SJCRH30 (cell line): ENCODE measurements around a stretch of chr11.

DNA sequence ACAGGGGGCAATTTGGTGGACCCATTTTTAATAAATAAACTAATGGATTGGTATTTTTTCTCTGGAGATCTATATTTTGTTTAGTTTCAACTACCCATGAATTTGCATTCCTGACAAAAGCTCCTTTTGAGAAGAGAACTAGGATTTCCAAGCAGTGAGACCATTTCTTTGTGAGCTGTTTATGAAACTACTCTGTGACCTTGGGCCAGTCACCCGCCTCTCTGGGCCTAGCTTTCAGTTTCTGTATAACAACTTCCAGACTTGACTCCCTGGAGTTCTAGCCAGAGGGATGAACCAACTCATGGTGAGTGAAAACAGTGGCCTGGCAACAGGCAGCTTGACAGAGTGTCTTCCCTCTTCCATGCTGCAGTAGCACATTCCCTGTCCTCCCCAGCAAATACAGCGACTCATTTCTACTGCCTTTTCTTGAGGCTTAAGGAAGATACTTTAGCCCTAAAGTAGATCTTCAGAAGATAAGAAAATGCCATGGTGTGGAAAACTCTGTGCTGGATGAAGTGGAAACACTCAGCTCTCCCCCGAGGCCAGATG lies 24.4 kb downstream of the IRAG1 start:
- RAMPAGE, long total RNA, result no peak

GRCh38 chr11:10682296-10682654 lies 11.3 kb downstream of the IRAG1 start:
- RAMPAGE, long total RNA, result no peak

GRCh38 chr11:10801262-10802635 lies 7.0 kb downstream of the EIF4G2 start:
- RAMPAGE, long total RNA, result no peak

- RAMPAGE, long total RNA, result no peak
These were observed 196.6 kb downstream of the CSNK2A3 start for GRCh38 chr11:11156432-11156830.

DNA sequence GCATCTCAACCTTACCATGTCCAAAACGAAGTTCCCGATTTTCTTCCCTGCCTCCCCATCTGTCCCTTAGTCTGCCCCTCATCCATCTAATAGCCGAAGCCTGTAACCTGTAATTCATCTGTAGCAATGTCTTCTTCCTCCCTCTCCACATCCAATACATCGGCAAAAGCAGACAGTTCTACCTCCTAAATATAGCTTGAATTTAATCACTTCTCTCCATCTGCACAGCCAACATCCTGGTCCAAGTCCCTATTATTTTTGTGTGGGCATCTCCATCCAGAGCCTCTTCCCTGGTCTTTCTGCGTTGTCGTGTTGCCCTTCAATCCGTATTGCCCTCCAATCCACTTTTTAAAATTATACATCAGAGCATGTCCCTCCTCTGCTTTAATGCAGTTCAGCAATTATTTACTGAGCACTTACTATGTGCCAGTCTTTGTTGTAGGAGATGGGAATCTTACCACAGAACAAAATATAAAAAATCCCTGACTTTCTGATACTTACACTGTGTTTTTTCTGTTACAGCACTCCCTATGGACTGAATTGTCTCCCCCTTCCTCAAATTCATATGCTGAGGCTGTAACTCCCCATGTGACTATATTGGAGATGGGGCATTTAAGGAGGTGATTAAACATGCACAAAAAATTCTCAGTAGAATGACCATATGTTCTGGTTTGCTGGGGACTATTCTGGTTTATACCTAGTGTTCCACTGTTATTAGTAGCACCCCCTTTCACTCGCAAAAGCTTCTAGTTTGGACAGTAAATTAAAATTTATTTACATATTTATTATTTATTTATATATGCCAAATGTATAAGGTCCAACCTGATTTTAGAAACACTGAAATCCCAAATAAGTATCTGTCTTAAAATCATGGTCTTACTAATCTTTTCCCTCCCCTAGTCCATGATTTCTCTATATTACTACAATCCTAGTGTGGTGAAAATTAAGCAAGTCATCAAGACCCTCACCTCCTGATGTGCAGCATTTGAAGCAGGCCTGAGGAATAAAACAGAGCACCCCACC lies 2.0 kb upstream of the CSNK2A3 start:
- RAMPAGE, long total RNA, result no peak

DNA sequence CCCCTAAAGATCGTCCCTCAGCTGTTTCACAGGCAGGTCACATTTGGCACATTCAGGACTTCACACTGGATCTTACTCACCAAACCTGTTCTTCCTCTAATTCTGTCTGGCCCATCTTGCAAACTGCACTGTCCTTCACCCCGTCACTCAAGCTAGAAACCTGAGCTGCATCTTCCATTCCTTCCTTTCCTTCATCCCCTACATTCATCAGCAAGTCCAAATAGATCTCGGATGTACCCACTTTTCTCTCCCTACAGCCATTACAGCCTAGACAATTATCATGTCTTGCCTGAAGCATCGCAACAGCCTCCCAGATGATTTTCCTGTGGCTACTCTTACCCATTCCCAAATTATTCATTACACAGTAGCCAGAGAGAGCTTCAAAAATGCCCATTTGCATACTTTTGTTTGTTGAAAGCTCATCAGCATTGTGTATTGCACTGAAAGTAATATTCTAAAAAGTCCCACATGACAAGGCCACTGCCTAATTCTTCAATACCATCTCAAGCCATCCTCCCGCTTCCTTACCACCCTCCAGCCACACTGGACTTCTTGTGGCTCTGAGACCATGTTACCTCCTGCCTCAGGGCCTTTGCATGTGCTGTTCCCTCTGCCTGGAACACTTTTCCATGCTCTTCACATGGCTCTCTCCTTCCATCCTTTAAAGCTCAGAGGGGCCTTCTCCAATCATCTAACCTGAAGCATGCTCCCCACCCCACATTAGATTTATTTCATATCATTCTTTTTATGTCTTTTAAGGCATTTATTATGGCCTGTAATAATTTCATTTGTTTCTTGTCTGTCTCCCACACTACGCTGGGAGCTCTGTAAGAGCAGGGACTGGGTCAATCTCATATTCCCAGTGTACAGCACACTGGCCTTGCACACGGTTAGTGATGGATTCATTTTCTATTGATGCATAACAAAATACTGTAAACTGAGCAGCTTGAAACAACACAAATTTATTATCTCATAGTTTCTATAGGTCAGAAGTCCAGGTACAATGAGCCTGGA lies 61.1 kb upstream of the CSNK2A3 start:
- RAMPAGE, long total RNA, result no peak

DNA sequence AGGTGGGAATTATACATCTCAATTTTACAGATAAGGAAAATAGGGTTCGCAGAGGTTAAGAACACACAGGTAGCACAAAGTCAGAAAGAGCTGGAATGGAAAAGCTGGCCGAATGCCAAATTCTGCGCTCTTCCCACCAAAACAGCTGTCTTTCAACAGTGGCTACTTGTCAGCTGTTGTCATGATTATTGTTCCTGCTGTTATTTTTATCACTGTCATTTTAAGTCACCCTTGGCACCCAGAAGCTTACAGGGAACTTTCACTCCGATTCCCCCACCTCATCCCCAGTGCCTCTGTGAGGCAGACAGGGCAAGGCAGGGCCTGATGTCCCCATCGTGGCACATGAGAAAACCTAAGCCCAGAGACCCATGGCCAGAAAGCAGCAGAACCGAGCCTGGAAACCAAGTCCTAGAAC lies 74.5 kb upstream of the CSNK2A3 start:
- RAMPAGE, long total RNA, result no peak

DNA sequence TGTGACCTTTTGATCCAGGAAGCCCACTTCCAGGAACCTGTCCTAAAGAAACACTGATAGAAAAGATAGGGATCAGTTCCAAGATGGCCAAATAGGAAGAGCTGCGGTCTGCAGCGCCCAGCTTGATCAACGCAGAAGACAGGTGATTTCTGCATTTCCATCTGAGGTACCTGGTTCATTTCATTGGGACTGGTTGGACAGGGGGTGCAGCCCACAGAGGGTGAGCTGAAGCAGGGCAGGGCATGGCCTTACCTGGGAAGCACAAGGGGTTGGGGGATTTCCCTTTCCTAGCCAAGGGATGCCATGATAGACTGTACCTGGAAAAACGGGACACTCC lies 69.6 kb upstream of the GALNT18 start:
- RAMPAGE, long total RNA, result no peak

DNA sequence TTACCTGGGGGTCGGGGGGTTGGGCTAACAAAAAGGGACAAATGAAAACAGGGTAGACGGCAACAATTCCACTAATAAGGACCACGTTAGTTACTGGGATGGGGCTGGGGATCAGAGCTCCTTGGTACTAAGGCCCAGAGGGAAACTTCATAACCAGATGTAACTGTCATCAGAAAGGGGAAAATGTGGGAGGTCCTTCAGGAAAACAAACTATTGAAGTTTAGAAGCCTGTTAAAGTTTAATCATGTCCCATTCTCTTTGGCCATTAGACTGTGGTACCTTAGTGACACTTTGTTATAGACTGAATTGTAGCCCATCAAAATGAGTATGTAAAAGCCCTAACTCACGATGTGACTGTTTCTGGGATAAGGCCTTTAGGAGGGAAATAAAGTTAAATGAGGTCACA lies 27.2 kb upstream of the USP47 start:
- RAMPAGE, long total RNA, result no peak

- RAMPAGE, long total RNA, result no peak
These were observed 64.0 kb downstream of the DKK3 start for GRCh38 chr11:11944376-11944850.

GRCh38 chr11:11965296-11965660 lies 43.1 kb downstream of the DKK3 start:
- RAMPAGE, long total RNA, result no peak

DNA sequence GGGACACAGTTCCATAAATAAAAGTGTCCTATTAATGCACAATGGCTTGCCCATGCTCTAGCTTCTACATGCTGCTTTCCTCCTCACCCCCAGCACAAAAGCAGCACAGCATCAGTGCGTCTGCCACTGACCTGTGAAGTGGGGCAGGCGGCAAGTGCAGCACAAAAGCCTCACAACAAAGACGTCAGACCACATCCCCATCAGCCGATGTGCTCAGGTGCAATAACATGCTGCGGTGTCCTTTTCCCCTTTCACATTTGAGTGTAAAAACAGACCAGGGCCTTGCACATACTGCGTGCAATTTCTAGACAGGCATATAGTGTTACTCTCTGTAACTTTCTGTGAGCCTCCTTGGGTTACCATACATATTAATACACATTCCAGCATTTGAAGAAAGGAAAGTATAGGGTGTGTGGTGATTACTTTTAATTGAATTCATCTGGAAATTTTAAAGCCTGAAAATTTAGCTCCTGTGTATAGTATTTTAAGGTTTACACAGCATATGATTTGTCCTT lies 12.7 kb downstream of the DKK3 start:
- RAMPAGE, long total RNA, result no peak

GRCh38 chr11:12005343-12005876 lies 3.0 kb downstream of the DKK3 start:
- RAMPAGE, long total RNA, result no peak

DNA sequence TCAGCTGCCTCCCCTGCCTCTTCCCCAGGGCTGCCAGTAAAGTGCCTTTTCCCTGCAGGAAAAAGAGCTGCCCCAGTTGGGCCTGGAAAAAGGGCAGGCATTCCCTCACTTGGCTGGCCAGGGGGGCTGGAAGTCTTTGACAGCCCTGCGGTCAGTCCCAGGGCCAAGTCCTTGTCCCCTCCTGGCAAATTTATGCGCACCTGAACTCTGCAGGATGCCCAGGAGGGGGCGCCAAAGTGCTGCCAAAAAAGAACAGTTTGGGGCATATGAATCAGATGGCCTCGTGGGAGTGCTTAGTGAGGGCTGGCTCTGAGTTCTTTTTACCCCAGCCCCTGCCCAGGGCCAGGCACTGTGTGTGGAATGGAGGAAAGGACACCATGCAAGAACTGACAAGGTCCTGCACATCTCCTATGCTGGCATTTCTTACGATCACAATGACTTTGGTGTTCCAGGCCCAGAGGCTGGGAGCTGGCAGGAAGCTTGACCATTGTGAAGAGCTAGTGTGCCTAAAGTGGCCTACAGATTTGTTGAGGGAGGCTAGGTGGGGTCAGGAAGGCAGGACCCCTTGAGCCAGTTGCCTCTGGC lies 39.0 kb upstream of the DKK3 start:
- RAMPAGE, long total RNA, result no peak

DNA sequence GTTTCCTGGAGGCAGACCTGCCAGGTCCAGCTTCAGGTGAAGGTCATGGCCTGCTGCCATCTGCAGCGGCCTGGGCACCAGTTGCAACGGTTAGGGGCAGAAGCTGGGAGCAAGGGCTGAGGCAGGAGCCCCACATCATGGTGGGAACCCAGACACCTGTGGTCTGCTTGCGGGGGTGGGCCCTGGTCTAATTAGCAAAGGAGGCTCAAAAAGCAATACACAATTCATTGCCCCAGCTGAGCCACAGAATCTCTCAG lies 42.6 kb upstream of the DKK3 start:
- RAMPAGE, long total RNA, result no peak

- RAMPAGE, long total RNA, result no peak
These were observed 43.5 kb upstream of the MICAL2 start for GRCh38 chr11:12066645-12067568.

GRCh38 chr11:12079956-12080773 lies 30.2 kb upstream of the MICAL2 start:
- RAMPAGE, long total RNA, result no peak

DNA sequence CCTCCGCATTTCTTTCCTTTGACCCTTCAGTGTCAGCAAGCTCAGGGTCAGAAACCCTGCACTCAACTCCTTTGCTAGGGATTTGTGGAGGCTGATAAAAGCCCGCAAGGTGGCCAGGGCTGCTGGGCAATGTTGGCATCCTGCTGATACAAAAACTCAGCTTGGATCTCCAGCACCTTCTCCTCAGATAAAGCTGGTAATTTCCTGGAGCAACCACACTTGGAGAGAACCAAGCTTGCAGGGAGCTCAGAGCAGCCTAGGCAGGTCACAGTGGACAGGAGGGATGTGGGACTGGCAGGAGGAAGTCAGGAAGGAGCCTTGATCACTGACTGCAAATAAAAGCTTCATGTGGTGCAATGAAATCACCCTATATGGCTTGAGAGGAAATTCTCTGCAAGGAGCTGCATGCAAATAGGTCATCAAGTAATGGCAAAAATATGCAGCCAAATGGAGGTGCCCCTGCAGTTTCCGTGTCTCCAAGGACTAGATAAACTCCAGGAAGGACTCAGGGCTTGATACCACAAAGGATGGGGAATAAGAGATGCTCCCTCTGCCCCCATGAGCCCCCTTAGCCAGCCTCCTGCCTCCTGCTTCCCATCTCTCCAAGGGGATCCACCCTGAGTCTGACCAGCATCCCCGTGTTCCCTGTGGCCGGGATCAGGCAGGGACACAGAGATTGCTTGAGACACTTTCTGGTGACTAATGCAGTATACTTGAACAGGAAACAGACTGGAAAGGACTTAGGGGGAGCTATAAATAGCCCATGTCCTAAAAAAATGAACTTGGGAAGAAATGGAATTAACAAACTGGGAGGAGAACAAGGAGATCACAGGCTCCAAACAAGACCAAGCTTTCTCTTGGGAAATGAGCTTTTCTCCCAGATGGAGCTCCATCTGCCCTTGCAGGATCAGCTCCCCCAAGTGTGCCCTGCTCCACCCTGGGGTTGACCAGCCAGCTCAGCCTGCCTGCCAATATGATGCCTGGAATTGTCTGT lies 24.0 kb upstream of the MICAL2 start:
- RAMPAGE, long total RNA, result no peak

GRCh38 chr11:12113022-12113792 lies 2.8 kb downstream of the MICAL2 start:
- RAMPAGE, long total RNA, result no peak

- RAMPAGE, long total RNA, result no peak
These were observed 4.2 kb downstream of the MICAL2 start for GRCh38 chr11:12114133-12115370.